Mucosa of descending colon (tissue), 1 donor: ENCODE measurements around the genes TFDP2 and XRN1.

DNA sequence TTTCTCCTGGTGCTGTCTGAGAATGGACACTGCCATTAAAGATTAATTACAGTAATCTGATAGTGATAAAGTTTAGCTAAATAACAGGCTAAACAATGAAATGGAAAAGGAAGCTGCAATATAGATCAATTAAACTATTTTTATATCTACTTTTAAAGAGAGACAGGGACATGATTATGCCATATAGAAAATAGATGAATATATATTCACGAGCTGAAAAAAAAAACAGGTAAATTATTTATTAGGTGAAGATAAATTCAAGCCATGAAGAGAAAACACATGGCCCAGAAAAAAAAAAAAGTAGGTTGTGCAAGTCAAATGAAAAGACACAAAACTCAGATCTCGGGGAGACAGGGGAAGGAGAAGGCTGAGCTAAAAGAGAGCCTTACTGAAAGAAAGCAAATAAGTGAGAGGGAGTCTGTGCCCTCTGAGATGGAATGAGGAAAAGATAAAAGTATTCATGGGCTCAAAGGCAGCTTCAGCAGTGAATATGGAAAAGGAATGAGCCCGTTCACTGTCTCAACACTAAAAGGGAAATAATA lies 1.4 kb downstream of the TFDP2 start:
- PRO-cap: no peak

DNA sequence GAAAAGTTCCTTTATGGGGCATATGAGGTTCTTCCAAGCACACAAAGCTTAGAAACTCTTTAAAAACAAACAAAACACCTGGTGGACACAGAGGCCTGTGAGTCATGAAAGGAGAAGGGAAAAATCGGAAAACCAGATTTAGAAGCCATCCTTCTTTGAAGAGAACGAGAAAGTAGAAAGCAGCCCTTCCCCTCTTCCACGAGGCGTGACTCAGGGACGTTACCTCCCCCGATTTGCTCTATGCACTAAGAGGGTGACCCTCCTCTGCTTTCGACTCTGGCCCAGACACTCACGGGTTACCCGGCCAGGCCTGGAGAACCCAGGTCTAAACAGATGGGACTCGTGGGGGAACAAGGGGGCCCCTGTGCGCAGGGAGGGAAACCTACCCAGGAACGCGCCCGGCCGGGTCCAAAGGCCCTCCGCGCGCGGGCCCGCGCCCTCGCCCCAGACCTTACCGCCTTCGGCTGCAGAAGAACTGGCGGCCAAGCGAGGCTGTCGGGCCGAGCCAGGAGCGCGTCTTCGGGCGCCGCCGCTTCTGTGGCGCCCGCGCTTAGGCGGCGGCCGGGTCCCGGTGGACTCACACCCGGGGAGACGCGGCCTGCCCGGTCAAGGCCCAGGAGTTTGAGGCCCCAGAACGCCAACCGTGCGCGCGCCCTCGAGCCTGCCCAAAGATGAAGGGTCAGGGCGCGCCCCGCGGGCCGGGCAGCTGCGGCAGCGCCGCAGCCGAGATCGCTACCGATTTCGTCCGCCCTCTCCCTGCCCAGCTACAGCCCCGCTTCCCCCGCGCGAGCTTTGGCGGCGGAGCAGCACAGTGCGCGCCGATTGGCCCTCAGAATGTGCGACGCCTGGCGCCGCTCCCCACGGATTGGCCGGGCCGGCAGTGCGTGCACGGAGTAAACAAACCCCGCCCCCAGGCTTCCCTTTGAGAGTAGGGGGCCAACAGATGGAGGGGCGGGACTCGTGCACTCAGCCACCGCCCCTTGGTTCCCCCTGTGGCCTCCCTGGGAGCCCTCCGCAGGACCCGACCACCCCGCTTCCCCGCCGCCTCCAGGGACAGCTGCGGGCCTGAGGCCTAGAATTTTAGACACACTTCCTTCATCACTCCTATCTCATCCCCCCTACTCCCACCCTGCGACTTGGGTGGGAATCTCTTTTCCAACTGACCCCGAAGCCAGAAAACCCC lies at the start of gene TFDP2:
Gene TFDP2 (minus strand): TSS at position 817 of the 1,183 bp plus-strand sequence.
- PRO-cap: unidirectional peak, plus-strand start at position 267 of the sequence; unidirectional peak, minus-strand start at position 673 of the sequence; unidirectional peak, minus-strand start at position 766 of the sequence; bidirectional peak, plus-strand start at position 913 of the sequence, minus-strand start at position 766 of the sequence

DNA sequence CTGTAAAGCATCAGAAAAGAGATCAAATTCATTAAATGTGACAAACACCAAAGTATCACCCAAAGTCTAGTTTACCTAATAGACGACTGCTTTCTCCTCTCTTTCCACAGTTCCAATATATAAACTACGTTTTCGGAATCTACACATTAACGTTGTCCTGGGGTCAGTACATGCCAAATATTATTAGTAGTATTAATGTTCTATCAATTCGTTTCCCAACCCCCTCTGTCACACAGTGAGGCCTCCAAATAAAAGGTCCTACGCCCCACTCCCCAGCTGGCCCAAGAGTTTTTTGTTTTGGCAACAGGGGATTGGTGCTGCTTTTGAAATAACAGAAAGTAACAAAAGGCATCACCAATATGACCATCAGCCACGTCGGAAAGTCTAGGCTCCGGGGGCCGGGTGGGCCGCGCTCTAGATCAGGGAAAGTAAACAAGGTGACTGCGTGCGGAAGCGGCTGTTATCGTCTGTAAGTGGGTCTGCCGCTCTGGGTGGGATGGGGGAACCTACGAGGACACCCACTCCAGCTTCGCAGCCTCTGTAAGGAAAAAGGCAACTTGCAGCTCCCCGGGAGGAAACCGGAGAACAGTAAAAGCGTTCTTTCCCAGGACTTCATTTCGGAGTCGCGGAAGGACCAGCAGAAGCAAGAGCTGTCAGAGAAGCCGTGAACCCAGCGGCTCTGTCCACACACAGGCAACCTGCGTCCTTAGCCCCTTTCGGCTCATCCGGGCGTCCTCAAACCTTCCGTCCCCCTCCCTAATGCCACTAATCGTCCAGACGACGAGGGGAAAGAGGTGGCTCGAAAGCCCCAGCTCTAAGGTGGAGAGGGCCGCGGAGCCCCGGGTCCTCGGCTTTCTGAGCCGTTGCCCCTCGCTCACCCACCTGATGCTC lies 604 bp downstream of the XRN1 start:
- PRO-cap: bidirectional peak, plus-strand start at position 620 of the sequence, minus-strand start at position 469 of the sequence; unidirectional peak, minus-strand start at position 761 of the sequence

DNA sequence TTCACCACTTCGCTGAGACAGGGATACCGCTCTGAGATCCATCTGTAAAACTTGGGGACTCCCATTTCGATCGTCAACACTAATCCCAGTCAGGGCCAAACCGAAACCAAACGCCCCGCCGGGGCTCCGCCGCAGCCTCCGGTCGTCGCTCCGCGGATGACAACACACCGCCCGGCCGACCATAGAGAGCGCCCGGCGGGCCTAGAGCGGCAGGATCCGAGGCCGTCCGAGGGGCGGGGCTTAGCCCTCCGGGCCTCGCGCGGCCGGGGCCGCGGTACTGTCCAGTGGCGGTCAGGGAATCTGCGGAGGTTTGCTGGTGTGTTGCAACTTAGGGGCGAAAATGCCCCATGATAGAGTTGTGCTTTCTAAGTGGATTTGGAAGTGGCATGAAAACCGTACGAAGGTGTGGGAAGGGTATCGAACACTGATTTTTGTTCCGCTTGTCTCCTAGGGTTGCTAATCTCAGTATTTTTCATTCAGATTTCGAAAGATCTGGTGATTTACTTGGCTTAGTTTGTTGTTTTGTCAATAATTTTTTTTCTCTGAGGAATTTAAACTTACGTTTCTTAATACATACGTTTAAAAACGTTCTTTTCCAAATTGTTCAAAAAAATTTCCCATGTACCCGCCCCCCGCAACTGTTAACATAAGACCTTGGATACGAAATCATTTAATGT lies at the start of gene XRN1:
Gene XRN1 (minus strand): TSS at position 158 of the 677 bp plus-strand sequence.
- PRO-cap: bidirectional peak, plus-strand start at position 284 of the sequence, minus-strand start at position 158 of the sequence

DNA sequence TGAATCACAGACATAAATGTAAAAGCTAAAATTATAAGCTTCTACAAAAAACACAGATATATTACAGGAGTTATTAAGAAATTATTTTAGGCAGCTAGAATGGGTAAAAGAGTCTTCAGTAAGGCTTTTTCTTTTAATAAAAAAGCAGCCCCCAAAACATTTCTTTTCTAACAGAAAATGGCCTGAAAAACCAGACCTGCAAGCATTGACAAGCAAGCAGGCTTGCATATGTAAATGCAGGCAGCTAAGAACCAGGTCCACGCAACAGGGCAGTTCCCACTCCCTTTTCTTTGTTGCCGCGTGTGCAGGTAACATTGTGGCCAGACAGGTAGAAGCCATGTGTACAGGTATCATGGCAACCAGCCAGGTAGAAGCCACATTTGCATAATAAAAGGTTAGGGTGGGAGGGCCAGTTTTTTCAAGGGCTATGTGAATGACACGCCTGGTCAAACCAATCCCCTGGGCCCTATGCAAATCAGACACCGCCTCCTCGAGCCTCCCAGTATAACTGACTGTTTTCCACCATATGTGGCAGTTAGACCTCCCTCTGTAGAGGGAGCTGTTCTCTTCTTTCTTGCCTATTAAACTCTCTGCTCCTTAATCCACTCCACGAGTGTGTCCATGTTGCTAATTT lies 22.1 kb downstream of the PCOLCE2 start:
- PRO-cap: no peak

DNA sequence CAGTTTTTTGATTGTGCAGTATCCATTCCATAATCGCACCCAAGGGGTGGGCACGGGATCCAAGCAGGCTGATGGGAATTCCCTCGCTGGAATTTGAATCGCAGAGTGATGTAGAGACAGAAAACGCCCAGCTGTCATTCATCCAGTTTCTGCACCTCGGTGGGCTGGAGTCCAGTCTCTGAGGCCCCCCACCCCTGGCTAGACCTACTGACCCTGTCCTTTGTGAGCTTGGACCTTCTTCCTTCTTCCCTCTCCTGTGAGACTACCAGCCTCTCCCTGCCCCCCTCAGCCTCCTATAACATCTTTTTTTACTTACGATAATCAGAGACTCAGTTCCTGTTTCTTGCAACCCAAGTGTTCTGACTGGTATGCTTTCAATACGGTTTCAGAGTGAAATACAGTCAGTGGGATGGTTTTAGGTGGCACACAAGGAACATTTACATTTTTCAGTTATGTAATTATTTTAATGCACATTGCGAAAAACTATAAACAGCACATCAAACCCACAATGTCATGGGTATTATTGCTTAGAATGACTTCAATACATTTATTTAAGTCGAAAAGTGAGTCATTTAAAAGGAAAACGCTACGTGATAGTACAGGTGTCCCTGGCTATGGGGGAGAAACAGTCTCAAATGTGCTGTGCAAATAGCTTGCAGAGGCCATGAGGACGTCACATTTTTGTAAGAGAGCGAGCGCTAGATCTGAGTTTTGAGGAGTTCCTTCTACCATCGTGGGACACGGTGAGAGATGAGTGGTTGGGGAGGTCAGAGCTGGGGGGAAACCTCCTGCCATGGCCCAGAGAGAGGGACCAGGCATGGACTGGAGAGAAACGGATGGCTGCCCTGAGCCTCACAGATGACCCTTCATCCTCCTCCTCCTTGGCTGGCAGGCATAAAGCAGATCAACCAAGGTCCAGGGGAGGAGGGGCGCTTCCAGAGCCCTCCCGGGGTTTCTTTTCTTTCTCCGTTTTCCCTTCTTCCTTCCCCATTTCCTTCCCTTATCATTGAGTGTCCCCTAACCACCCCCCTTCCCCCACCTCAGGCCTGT lies 37.4 kb upstream of the CHST2 start:
- PRO-cap: no peak

GRCh38 chr3:143151332-143151705 lies 31.7 kb downstream of the CHST2 start:
- PRO-cap: no peak

DNA sequence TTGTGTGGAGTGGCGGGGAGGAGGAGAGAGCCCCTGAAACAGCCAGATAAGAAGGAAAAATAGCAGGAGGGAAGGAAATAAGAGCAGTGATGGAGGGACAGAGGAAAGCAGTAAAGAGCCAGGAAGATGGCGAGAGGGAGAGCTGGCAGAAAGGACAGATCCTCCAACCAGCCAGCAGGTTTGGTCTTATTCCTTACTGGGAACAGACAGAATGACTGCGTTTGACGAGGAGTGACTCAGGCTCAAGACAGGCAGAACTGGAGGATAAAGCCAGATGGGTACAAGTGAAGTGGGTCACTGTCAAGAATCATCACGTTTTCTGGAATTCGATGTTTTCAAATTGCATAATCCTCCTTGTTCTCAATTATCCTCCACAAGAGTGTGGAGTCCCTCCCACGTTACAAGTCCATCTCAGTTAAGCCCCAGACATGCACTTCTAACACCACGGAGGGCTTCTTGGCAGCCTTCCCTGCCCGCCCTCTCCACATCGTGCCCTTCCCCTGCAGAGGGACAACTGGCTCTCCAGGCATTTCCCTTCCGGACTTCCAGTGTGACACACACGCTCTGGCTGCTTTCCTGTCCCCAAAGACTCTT lies 183.1 kb downstream of the CHST2 start:
- PRO-cap: no peak

GRCh38 chr3:143847622-143848125 lies 594 bp downstream of the SLC9A9 start:
- PRO-cap: bidirectional peak, plus-strand start at chr3:143847879, minus-strand start at chr3:143847848

DNA sequence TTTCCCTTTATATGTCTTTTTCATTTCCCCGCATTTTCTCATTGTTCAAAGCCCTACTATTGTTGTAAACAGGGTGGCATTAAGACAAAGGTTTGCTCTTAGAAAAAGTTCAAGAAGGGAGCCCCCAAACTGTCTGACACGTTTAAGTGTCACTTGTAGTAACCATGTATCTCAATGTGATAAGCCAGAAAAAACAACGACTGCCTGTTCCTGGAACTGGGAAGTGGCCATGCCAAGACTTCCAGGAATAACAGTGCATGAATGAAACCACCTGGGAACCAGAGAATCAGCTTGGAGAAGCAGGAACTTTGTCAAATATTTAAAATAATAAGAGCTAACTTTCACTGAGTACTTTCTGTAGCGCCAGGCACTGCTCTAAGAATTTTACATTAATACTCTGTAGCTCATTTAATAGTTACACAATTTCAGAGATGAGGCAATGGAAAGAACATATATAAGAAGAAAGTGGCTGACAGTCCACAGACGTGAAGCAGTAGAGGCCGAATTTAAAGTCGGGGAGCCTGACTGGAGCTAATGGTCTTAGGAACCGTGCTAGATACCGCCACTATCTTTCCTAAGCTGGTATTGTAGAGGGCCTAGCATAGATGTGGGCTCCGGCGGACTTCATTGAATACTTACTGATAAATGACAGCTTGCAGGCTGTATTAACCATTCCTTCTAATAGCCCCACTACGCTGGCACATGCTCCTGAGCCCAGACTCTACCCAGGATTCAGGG lies 875 bp downstream of the PLSCR1 start:
- PRO-cap: bidirectional peak, plus-strand start at position 482 of the sequence, minus-strand start at position 166 of the sequence

- PRO-cap: no peak
Measured at GRCh38 chr3:146903759-146904168, 298.6 kb upstream of the PLSCR5 start.

DNA sequence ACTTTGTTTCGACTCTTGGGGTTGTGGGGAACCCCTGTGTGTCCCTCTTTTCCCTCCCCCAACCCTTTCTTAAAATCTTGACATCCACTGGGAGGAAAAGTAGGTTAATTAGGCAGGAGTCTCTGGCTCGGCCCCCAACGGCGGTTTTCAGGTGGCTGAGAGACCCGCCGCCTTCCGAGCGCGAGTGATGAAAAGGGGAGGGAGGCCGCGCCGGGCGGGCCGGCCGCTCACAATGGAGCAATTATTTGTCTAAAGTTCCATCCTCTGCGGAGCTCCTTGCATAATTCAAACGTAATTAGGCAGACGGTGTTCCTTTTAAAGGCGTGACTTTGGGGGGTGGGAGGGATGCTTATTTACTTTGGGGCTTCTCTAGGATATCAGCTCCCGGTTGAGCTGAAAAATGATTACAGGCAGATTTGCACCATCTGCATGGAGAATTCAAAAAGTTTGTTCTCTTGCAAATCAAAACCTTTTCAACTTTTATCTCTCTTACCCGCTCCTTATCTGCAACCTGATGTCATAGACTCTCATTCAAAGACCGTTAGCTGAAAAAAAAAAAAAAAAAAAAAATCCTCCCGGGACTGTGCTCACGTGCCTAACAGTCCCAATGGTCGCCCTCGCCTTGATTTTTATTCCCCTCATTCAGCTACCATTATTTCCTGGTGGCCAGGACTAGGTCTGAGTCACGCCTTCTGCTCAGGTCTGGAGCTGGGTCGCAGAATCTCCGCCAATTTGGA lies 51.5 kb downstream of the ZIC4 start:
- PRO-cap: no peak

- PRO-cap: no peak
Measured at GRCh38 chr3:147394289-147395261, 11.8 kb downstream of the ZIC4 start.

GRCh38 chr3:147395595-147396376 lies 10.6 kb downstream of the ZIC4 start:
- PRO-cap: no peak

GRCh38 chr3:148830601-148831361 lies 3.2 kb downstream of the CPB1 start:
- PRO-cap: no peak

DNA sequence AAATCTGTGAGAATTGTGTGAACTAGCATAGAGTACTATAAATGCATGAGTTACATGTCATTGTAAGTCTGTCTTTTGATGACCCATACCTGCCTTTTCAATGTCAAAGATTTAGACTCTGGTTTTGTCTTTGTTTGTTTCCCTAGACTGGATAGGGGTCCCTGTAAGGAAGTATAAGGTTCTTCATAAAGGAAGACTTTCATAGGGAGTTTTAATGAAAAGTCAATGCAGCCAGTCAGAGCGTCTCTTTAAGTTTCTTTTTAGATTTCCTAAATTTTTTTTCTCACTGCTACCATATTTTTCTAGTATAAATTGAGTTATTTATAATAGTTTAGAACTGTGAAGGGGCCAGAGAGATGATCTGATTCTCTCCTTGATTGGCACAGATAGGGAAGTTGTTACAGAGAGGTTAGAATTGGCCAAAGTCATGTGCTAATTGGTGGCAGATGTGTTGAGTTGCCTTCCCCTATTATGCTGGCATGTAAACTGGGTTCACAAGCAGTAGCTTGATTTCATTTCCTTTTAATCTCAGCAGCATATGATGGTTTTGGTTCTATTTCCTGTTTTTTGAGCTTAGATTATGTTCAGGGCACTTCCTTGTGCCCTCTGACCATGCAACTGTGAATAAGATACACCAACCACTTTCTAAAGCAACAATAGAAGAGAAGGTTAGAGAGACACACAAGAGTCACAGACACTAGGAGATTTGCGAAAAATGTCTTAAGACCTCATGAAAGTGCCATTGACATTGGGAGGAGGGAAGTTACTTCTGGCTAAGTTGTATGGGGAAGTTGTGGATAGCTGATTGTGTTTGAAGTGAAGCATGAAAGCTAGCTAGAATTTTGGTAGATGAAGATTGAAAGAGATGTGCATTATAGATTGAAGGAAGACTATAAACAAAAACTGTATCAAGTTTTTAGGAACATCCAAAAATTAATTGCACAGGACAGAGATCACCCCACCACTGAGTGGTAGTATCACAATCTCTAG lies 16.5 kb downstream of the HPS3 start:
- PRO-cap: unidirectional peak, plus-strand start at position 653 of the sequence

GRCh38 chr3:149208822-149209557 lies 12.6 kb downstream of the CP start:
- PRO-cap: no peak

- PRO-cap: no peak
Measured at GRCh38 chr3:149536345-149537044, 62.0 kb downstream of the TM4SF4 start.

DNA sequence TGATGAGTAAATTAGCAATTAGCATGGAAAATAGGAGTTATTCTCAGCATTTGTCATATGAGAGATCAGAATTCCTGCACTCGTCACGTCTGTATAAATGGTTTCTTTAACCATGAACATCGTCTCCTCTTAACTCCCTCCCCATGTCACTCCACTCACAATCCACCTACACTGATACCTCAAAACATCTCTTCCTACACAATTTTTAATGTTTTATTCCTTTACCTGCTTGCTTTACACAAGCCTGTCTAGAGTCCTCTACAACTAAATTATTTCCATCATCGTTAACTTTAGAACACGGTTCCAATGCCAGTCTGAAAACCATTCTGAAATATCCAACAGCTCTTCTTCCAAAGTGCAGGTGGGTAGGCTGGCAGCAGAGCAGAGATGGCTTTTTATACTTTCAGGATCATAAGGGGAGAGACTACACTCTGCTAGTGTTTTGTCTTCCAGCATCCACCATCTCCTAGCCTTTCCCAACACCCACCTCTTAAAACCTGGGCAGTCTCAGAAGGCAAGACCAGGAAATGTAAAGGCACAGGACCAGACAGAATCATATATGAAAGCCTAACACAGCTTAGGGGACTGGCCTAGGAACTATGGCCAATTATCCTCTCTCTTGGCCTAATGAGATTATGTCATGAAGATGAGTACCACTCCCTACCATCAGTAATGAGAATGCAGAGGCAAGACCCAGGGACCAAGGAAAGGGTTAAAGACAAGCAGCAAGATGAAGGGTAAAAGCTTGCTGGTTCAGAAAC lies 45.0 kb downstream of the WWTR1 start:
- PRO-cap: no peak

DNA sequence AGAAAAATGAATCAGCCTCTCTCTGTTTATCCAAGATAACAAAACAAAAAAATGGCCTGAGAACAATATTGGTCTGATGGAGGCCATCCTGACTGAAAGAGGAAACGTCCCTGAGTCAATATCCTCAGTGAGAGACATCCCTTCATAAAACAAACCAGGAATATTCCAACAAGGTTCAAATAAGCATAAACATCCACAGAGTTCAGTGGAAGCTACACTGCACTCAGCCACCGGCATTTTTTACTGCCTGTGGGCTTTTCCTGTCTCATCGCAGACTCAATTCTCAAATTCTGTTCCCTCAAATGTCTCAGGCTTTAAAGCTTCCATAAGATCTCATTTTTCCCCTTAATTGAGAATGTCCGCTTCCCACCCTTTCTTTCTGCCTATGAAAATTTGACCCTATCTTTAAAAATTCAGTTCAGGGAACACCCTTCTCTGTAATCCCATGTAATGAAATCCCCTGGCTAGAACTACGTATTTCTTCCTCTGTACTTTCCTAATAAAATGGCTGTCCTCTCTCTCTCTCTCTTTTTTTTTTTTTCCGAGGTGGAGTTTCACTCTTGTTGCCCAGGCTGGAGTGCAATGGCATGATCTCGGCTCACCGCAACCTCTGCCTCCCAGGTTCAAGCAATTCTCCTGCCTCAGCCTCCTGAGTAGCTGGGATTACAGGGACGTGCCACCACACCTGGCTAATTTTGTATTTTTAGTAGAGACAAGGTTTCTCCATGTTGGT lies 41.7 kb downstream of the WWTR1 start:
- PRO-cap: no peak